Left lung (tissue), 1 donor: ENCODE data around the genes FRAT2 and HPS1.

DNA sequence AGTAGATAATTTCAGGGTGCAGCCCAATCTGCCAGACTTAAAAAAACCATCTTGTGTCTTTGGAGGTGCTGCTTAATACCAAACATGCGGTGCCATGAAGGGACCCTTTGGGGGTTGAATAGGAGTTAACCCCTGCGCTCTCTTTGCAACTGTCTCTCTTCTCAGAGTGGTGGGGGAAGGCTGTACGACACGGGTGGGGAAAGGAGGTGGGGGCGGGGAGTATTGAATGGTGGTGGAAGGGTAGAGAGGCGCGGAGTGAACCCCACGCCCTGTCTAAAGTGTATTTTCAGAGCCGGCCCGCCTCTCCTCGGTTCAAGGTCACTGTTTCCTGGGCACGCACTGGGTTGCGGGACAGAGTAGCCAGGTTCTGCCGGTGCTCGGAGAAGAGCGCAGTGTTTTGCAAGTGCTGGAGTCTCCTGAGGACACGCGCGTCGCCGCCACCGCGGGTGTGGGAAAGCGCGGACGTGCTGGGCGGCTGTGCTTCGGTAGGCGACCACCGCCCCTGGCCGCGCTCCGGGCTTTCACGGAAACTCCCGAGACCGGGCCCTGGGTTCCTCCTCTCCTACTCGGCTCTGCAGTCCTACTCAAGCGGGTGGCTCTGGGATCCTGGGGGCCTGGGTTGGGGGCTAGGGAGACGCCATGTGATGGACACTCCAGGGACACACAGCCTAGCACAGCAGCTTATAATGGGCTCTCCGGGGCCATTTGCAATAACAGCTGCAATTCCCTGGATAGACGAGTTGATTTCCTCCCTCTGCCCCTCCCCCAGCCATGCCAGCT is 1.9 kb downstream of the FRAT1 start:
- PRO-cap, result bidirectional peak, plus-strand start at position 366 of the sequence, minus-strand start at position 310 of the sequence

DNA sequence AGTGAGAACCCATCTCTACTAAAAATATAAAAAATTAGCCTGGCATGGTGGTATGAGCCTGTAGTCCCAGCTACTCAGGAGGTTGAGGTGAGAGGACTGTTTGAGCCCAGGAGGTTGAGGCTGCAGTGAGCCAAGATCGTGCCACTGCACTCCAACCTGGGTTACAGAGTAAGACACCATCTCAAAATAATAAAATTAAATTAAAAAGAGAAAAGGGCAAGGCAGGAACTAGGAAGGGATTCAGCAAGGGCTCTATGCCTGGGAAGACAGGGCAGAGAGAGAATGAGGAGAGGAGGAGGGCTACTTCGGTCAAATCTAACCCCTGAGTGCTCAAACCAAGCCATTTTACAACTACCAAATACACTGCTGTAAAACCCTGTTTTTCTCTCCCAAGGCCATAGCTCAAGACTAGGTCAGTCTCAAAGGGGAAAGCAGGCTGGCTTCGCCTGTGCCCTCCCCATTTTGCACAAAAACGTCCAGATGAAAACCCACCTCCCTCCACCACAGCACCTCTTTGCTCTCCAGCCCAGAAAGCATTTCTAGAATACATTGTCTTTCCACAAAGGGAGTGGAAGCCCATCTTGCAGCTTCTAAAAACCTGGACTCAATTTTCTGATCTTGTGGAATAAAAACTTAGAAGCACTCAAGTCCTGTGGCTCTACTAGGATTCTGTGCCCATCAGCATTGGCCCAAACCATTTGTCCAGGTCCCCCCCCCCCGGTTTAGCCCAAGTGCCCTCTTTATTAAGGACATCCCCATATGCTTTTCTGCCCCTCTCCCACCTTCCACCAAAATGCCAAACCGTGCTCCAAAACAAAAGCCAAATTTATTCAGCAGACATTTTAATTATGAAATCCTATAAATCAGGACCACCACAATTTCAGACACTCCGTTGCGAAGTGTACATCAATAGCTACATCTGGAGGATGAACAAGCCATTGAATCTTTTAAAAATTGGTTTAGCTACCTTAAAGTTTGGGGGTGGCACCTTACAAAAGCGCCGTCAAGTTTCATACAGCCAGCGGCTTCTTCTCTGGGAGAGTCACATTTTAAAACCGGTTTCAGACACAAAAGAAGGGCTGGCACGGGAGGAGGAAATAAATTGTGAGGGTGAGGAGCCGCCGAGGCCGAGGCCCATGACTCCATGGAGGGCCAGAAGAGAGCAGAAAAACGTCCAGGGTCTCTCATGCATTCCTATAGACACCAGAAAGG is 2.4 kb downstream of the FRAT2 start:
- PRO-cap, result bidirectional peak, plus-strand start at position 1,141 of the sequence, minus-strand start at position 1,007 of the sequence

DNA sequence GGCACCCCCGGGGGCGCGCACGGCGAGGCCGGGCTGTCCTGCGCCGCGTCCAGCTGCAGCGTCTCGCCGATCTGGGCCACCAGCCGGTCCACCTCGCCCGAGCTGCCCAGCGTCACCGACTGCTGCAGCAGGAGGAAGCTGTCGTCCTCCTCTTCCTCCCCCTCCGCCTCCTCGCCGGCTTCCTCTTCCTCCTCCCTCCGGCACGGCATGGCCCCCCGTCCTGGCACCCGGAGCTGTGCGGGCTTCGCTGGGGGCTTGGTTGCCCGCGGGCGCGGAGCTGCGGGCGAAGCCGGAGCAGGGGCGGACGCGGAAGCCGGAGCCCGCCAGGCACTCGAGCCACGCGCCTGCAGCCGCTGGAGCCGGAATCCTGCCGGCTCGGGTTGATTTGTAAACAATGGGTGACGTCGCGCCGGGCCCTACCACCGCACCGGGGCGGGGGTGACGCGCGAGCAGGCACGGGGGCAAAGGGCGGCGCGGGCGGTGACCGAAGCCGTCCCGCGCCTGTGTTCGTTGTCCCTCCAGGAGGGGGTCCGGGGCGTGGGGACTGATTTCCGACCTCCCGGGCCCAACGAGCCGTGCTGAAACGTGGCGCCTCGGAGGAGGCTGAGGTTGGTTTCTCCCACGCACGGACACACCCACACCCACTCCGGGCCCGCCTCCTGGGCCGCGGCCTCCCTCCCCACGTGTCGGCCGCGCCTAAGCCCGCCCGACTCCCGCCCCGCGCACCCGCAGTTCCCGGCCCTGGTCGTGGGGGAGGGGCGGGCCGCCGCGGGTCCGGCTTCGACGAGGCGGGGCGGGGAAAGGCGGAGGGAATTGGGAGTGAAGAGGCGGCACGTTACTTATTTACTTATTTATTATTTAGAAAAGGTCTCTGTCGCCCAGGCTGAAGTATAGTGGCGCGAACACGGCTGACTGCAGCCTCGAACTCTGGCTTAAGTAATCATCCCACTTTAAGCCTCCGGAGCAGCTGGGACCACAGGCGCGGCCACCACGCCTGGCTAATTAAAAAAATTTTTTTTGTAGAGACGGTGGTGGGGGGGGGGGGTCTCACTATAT is at the start of gene FRAT2:
TSS of gene FRAT2 (minus strand) at position 366 of the 1,056 bp plus-strand sequence.
- PRO-cap, result unidirectional peak, minus-strand start at position 121 of the sequence; unidirectional peak, minus-strand start at position 366 of the sequence; bidirectional peak, plus-strand start at position 800 of the sequence, minus-strand start at position 605 of the sequence

- PRO-cap, result bidirectional peak, plus-strand start at chr10:97354285, minus-strand start at chr10:97354087
Observed at GRCh38 chr10:97353983-97354501, 19.5 kb upstream of the FRAT2 start.

DNA sequence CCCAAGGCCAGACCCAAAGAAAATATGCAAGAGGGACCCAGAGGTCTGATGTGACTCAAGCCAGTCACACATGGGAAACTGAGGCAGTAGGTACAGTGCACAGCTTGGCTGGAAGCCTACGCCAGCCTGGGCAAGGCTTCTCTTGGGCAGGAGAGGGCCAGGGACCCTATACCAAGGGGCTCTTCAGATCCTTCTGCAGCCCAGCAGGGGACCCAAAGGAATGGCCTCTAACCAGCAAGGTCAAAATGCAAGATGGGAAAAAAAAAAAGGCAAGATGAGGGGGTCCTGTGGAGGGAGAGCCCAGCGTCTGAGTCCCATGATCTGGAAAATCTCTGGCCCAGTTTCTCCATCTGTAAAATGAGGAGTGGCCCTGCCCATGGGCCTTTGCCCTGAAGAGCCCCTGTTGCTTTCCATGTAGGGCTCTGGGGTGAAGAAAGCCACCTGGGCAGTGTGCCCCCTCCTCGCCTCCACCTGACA is 32.3 kb downstream of the RRP12 start:
- PRO-cap, result no peak

GRCh38 chr10:97451452-97452362 is 5.7 kb downstream of the ZDHHC16 start:
- PRO-cap, result no peak

- PRO-cap, result no peak
Observed at GRCh38 chr10:97479679-97480557, 18.3 kb downstream of the MMS19 start.

DNA sequence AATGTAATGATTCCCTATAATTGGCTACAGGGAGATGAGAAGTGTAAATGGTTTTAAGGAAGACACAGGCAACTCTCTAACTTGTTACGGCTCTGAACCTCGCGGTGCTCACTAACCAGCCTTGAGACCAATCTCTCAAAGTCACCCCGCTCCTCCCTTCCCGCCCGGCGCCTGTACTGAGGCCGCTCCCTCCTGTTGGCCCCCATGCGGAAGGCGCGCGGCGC is 273 bp downstream of the MMS19 start:
- PRO-cap, result no peak

DNA sequence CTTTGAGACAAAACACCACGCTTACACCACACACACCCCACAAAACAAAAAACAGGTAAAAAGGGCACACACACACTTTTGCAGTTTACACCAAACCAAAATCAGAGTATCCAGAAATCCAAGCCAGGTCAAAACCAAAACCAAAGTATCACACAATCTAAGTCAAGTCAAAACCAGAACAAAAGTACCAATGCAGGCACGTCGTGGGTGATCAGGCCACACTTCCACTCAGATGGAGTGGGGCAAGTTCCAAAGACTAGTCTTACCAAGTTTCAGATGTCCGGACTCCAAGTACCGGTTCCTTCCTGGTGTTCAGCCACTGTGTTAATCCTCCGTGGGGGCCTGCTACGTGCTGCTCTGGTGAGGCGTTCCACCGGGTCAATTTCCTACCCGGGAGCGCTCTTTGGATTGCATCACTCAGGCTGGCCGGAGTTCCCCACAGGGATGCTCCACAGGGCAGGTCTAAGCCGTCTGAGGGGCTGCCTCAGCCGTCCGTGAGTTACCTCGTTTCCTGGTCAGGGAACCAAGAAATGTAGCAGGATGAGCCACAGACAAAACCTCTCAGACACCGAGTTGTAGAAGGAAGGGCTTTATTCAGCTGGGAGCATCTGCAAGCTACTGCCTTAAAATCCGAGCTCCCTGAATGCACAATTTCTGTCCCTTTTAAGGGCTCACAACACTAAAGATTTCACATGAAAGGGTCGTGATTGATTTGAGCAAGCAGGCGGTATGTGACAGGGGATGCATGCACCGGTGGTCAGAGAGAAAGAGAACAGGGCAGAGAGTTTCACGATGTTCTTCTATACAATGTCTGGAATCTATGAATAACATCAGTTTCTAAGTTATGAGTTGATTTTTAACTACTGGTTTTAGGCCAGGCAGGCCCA is 11.5 kb upstream of the ANKRD2 start:
- PRO-cap, result no peak

DNA sequence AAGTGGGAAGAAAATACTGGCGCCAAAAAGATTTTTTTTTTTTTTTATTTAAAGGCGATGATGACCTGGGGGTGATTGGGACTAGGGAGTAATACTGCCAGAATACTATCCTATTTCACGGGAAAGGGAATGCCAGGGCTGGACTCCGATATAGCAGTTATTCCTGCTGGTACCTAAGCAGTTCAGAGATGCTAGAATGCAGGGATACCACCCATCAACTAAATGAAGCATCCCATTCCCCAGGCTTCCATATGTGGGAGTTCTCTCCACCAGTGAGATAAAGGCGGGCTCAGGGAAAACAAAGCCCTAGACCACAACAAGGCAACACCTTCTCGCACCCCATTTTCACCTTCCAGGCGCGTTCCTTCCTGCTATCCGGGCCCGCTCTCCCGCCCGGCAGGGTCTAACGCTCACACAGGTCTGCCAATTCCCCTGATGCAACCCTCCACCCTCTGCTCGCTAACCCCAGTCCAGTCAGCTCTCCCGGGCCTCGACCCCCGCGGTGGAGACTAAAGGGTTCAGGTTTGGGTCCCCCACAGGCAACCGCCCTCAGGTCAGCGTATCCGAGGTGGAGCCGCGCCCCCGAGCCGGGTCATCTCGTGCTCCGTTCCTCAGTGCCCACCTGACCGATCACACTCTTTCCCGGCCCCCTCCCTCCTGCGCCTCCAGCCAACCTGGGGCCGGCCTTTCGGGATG is 479 bp downstream of the MORN4 start:
- PRO-cap, result unidirectional peak, plus-strand start at position 562 of the sequence

- PRO-cap, result bidirectional peak, plus-strand start at chr10:97641413, minus-strand start at chr10:97641133; bidirectional peak, plus-strand start at chr10:97641695, minus-strand start at chr10:97641535
Observed at GRCh38 chr10:97641222-97641973, 927 bp downstream of the PI4K2A start.

GRCh38 chr10:97648354-97649563 is 8.3 kb downstream of the PI4K2A start:
- PRO-cap, result bidirectional peak, plus-strand start at chr10:97649310, minus-strand start at chr10:97649075

DNA sequence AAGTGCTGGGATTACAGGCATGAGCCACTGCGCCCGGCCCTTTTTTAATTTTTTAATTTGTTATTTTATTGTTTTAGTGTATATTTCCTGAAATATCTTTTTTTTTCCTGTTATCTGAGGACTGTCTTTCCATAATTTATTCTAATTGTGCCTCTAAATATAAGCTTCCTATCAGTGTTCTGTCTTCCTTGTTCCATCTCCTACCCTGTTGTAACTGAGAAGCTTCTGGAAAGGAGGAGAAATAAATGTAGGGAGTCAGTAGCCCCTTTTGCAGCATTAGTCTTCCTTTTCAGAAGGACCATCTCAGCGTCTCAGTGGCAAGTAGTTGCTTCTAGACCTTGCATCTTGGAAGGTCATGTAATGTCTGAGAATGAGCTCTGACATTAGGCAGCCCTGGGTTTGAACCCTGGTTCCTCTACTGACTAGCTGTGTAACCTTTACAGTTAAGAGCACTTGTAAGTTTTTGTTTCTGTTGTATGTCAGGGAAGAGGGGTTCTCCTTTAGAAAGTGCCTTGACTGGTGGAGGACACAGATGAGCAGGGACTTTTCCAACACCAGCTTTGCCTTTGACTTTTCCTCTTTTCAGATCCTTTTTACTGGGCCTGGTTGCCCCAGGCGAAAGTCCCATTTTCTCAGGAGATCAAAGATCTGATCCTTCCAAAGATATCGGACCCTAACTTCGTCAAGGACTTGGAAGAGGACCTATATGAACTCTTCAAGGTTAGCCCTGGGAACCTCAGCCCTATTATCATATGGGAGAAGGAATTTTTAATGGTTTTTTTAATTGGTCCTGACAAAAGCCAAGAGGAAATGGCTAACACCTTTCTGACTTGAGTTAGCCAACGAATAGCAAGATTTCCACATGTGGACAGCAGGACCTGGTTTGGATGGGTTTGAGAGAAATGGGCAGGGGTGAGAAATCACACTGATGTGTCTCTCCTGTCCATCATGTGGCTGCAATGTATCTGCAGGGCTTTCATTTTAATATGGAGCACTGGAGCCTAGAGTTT is 20.9 kb downstream of the AVPI1 start:
- PRO-cap, result no peak

DNA sequence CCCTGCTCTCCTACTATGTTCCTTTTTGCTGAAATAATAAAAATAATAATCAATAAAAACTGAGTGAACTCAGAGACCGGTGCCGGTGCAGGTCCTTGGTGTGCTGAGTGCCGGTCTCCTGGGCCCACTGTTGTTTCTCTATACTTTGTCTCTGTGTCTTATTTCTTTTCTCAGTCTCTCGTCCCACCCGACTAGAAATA is 13.0 kb upstream of the MARVELD1 start:
- PRO-cap, result no peak

DNA sequence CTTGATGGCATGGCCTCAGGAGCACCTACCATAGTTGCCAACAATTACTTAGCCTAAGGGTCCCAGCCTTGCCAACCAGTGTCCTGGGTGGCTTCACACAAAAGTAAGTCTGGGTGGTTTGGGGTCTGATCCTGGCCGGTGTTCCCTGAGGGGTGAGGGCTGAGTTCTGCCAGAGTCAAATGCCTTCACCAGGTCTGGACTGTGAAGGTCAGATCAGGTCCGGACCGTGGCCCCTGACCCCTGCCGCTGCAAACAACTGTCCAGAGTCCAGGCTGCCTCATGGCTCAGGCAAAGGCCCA is 6.3 kb upstream of the MARVELD1 start:
- PRO-cap, result no peak

GRCh38 chr10:97707598-97707847 is 6.0 kb upstream of the MARVELD1 start:
- PRO-cap, result no peak

GRCh38 chr10:97842177-97842425 is 7.5 kb upstream of the GOLGA7B start:
- PRO-cap, result no peak

DNA sequence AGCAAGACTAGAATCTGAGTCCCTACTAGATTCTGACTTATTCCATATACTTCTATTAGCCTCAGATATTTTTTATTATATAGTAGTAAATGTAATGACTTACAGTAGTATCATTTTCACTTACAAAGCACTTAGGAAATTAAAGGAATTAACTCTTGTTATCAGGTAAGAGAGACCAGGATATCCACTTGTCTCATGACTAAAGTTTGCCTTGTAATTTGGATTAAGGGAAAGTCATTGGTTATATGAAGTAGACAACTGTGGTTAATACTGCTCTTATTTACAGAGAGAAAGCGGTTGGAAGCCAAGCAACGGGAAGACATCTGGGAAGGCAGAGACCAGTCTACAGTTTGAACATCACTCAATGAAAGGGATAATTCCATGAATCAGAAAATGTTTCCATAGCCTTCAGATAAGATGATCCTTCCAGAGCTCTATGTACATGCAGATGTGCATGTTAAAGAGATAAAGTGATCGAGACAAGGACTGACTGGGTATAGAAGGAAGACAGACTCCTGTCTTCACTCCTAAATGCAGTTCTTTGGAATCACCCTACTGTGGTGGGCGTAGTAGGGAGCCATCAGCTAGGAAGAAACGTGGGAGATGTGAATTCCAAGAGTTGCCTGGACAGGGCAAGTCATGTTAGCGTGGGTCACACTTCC is 24.1 kb downstream of the LOXL4 start:
- PRO-cap, result unidirectional peak, plus-strand start at position 288 of the sequence

DNA sequence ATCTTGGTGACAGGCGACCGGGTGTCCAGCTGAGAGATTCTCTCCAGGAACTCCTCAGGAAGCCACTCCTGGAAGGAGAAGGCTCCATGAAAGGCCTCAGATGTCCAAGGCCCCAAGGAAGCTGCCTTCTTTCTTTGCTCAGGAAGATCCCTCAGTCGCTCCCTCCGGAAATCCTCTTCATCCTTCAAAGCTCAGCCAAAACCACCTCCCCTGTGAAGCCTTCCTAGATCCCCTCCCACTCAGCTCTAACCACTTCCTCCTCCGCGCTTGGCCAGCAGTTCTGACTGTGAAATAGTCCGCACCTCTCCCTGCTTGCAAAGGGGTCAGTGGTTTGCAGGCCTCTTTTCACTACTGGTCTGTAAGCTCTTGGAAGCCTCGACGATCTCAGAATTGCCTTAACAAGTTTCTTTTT is 24.0 kb downstream of the PYROXD2 start:
- PRO-cap, result no peak

GRCh38 chr10:98446409-98447490 is at the start of gene HPS1:
Gene HPS1 (minus strand): TSS chr10:98446935.
- PRO-cap, result bidirectional peak, plus-strand start at chr10:98446534, minus-strand start at chr10:98446494; bidirectional peak, plus-strand start at chr10:98447055, minus-strand start at chr10:98446915